Measurements from ENCODE around the gene CYGB.

GRCh38 chr17:76537130-76538382 lies at the start of gene CYGB:
Gene CYGB (minus strand): TSS chr17:76537709.
- PRO-cap = bidirectional peak, plus-strand start at chr17:76537431, minus-strand start at chr17:76537393; bidirectional peak, plus-strand start at chr17:76538009, minus-strand start at chr17:76537891
- RAMPAGE, long total RNA = no peak

DNA sequence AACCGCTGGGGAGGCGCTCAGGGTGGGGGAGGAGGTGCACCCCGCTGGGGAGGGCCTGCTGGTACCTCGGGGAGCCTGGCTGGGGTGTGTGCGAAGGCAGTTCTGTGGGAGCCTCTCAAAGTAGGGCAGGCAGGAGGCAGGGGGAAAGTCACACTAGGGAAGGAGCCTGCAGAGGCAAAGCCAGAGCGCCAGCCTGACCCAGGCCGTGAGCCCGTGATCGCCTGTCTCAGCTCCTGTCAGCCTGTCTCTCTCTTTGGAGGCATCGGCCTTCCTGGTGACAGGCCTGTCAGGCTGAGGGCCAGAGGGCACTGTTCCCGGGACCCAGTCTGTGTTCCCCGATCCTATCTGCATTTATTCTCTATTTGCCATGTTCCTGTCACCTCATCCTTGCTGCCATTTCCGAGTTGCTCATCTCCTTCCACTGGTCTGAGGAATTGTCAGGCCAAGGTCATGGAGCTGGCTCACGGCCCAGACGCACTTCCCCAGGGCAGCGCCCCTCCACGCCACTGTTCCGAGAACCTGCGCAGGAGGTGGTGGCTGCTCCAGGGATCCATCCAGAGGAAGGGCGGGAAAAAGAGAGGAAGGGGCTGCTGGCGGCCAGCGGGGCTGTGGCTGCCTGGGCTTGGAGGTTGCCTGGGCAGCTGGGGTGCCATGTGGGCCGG lies 4.7 kb downstream of the PRCD start:
- PRO-cap = no peak
- RAMPAGE, long total RNA = no peak

DNA sequence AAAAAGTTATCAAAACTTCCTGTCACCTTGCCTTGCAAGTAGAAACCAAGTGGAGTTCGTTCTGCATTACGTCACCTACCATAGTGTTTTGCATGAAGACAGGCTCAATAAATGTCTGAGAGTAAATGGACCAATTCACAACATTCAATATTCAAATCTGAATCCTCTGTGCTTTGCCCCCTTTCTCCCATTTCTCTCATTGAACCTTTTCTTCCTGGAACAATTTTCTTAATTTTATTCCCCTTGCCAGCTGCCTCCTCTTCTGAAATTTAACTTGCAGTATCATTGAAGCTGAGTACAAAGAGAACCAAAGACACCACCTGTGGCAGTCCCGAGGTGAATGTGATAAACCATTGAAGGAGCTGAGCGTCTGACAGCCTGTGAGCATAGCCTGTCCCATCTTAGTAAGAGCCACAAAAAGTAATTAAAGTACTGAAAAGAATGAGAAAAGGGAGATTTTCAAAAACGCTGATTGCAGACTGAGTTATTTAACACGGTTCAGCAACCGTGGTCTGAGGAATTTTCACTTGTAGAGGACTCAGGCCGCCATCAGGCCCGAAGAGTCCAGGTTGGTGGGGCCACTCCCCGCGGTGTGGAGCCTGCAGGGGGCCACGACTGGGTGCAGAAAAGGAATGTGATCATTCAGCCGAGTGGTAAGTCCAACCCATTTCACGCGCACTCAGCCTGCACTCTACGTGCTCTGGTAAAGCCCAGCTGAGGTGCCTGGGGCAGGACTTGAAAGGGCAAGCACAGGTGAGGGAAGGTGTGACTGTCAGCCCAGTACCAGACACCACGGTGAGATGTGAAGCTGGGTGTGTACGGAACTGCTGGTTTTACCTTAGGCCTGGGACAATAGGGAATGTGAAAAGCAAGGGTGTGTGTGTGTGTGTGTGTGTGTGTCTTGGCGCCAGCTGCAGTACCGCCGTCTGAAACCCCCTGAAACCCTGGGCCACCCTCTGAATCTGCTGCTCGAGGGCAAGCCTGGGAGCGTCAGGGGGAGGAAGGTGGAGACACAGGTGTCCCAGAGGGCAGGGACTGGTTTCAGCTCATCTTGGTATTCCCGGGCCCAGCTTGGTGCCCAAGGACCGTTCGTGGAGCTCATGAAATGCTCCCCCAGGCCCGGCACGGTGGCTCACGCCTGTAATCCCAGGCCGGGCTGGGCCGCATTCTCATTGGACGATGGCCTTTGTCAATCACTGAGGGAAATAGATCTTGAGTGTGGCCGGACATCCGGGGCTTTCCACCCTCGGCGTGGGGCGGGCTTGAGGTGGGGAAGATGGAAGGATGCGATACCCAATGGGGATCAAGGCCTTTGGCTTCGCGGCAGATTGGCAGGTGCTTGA lies 27.4 kb upstream of the ST6GALNAC1 start:
- PRO-cap = bidirectional peak, plus-strand start outside the sequence, minus-strand start at position 1,126 of the sequence
- RAMPAGE, long total RNA = no peak

- PRO-cap = no peak
- RAMPAGE, long total RNA = no peak
These were observed 28.9 kb upstream of the ST6GALNAC1 start for GRCh38 chr17:76672381-76672883.

DNA sequence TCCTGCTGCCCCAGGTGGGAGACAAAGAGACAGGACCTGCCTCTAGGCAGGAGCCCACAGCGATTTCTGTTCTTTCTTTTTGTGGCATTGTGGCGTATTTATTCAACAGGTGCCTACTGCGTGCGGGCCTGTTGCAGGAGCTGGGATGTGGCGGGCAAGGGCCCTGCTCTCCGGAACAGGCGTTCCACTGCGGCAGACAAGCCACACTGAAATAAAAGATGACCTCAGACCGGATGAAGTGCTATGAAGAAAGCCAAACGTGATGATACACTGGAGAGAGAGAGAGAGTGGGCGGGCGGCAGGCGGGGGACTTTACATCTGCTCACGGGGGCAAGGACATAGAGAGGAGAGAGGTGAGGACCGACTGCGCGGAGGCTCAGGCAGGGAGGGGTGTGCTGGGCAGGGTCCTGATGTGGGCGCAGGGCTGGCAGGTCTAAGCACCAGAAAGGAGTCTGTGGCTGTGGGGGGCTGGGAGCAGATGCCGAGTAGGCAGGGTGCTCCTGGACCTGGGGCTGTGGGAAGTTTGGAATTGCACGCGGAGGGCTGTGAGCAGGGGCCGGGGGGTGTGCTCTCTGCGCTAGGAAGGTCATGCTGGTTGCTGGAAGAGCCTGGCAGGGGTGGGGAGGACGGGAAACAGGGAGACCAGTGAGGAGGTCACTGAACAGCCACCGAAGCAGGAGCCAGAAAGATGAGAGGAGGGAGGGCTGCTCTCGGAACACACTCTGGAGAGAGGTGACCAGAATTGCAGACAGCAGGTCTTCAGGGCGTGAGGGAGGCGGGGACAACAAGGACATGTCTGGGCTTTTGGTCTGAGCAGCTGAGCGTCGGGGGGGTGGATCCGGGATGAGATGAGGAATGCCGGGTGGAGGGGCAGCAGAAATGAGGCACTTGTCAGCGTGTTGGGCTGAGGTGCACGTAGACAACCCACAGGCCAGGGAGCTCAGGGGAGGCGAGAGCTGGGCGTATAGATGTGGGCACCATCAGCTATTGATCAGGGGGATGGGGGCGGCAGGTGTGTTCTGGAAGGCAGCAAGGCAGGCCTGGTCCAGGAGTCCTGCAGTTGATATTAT lies 9.9 kb downstream of the MXRA7 start:
- PRO-cap = bidirectional peak, plus-strand start at position 341 of the sequence, minus-strand start at position 184 of the sequence; bidirectional peak, plus-strand start at position 683 of the sequence, minus-strand start at position 520 of the sequence; bidirectional peak, plus-strand start at position 762 of the sequence, minus-strand start at position 724 of the sequence
- RAMPAGE, long total RNA = no peak

GRCh38 chr17:77019806-77020471 lies 120.8 kb upstream of the SEC14L1 start:
- PRO-cap = no peak
- RAMPAGE, long total RNA = no peak

GRCh38 chr17:77106737-77107416 lies 33.9 kb upstream of the SEC14L1 start:
- PRO-cap = no peak
- RAMPAGE, long total RNA = no peak

- PRO-cap = unidirectional peak, minus-strand start at chr17:77109842; unidirectional peak, plus-strand start at chr17:77110355
- RAMPAGE, long total RNA = no peak
These were observed 30.8 kb upstream of the SEC14L1 start for GRCh38 chr17:77109701-77110615.

GRCh38 chr17:77121775-77122310 lies 18.9 kb upstream of the SEC14L1 start:
- PRO-cap = no peak
- RAMPAGE, long total RNA = no peak

- PRO-cap = no peak
- RAMPAGE, long total RNA = no peak
These were observed 976 bp upstream of the SEC14L1 start for GRCh38 chr17:77139791-77140195.

DNA sequence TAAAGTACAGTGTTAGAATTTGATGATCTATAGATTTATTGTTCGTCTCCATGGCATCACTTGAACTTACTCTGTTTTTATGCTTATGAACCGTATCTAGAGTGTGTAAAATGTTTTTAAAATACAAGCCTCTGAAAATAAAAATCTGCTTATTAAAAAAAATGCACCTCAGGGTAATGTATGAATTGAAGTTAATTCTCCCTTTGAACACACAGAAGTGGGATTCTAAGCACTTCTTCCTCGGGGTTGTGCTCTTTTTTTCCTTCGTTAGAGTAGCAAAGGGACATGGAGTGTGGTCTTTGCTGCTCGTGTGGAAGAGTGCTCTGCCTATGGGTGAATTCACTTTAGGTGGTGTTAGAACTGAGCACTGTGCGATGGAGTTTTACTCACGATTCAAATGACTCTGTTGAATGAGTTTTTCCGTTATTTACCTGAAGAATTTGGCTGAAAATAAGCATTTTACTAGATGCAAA lies 3.0 kb downstream of the SEC14L1 start:
- PRO-cap = no peak
- RAMPAGE, long total RNA = no peak

GRCh38 chr17:77145508-77146714 lies 5.1 kb downstream of the SEC14L1 start:
- PRO-cap = bidirectional peak, plus-strand start at chr17:77145907, minus-strand start at chr17:77145908
- RAMPAGE, long total RNA = no peak

DNA sequence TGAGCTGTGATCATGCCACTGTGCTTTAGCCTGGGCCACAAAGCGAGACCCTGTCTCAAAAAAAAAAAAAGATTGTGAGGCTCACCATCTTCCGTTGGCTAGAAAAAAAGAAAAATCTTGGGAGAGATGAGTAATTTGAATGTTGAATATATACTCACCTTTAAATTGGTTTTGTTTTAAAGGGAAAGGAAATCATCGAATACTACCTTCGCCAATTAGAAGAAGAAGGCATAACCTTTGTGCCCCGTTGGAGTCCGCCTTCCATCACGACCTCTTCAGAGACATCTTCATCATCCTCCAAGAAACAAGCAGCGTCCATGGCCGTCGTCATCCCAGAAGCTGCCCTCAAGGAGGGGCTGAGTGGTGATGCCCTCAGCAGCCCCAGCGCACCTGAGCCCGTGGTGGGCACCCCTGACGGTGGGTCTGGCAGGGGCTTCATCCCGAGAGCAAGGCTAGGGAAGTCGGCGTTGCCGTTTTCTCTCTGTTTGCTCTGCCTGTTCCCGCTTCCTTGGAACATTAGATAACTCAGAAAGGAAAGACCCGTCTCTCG lies 53.8 kb downstream of the SEC14L1 start:
- PRO-cap = no peak
- RAMPAGE, long total RNA = no peak

- PRO-cap = no peak
- RAMPAGE, long total RNA = no peak
These were observed 68.8 kb upstream of the SEPTIN9 start for GRCh38 chr17:77212337-77213119.

DNA sequence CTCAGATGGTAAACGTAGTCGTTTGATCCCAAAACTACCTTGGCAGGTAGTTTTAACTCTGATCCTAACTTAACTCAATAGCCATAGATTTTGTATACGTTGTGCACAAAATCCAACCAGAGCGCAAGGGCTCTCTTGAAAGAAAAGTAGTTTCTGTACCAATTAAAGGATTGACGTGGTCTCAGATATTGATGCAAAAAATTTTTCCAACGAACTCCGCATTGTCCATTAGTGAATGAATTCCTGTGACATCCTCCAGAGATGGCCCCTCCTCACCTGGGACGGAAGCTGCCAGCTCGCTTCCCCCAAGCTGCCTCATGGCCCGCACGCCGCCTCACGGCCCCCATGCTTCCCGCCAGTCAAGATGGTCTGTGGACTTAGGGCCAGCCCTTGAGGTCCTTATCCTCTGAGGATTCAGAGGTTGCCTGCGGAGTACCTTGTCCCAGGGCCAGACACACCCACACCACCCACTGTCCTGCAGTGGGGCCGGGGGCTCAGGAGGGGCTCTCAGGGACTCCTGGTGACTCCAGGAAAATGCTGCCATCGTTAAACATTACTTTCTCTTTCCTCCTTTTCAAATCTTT lies 67.1 kb upstream of the SEPTIN9 start:
- PRO-cap = no peak
- RAMPAGE, long total RNA = no peak

DNA sequence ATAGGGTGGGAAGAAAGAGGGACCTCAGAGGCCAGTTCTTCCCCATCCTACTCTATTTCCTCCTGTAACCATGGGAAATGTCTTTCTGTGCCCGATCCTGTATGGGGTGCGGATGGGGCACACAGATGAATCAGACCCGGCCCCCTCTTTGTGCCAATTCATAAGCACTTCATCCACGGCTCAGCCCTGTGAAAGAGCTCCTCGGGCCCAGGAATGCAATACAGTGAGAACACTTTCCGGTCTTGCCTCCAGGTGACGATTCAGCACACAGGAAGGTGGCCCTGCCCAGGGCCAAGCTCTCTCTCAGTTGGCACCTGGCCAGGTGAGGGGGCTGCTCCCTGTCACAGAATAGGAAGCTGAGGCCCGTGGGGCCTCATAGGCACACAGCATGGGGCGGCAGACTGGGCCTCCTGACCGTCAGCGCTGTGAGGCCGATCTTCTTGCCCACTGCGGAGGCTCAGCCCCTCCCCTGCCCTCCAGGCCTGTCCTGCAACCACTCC lies 26.4 kb upstream of the SEPTIN9 start:
- PRO-cap = no peak
- RAMPAGE, long total RNA = no peak

DNA sequence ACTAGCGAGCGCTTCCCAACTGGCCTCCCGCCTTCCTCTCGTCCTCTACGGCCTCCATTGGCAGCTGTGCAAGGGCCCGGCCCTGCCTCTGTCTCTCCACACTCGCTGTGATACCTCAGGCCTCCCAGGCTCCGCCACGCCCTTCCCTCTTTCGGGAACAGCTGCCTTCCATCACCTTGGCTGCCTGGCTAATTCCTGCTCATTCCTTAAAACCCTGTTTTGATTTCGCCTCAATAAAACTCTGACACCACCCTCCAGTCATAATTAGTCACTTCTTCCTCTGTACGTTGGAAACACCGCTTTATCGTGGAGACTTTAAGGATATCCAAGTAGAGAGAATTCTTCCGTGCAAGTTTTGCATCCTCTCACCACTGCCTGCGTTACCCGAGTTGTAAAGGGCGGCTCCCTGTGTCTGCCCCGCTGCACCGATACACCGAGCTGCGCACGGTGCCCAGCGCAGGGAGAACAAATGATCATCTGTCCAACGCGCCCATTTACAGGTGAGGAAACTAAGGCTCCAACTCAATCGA lies 927 bp upstream of the SEPTIN9 start:
- PRO-cap = no peak
- RAMPAGE, long total RNA = no peak

DNA sequence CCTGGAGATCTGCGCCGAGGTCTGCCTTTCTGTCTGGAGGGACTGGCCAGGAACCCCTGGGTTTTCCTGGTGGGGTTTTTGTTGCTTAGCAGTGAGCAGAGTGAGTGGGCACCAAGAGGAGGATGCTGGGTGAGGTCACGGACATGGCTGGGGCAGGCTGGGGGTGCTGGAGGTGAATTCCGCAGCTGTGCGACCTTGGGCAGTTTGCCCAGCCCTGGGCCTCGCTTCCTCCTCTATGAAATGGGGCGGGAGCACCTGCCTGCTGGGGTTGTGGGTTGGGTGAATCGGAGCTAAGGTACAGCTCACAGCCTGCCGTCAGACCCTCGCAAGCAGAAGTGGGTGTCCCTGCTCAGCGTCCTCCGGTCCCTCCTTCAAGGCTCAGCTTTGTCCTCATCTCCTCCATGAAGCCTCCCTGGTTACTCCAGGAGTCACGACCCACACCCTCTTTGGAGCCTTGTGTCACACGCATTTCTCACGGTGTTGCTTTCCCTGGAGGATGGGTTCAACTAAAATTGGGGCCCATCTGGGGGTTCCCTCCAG lies 23.9 kb downstream of the SEPTIN9 start:
- PRO-cap = no peak
- RAMPAGE, long total RNA = no peak

GRCh38 chr17:77370786-77371226 lies 89.5 kb downstream of the SEPTIN9 start:
- PRO-cap = no peak
- RAMPAGE, long total RNA = no peak

- PRO-cap = no peak
- RAMPAGE, long total RNA = no peak
These were observed 103.0 kb downstream of the SEPTIN9 start for GRCh38 chr17:77384170-77384830.